ENCODE results near the gene DDX41.

DNA sequence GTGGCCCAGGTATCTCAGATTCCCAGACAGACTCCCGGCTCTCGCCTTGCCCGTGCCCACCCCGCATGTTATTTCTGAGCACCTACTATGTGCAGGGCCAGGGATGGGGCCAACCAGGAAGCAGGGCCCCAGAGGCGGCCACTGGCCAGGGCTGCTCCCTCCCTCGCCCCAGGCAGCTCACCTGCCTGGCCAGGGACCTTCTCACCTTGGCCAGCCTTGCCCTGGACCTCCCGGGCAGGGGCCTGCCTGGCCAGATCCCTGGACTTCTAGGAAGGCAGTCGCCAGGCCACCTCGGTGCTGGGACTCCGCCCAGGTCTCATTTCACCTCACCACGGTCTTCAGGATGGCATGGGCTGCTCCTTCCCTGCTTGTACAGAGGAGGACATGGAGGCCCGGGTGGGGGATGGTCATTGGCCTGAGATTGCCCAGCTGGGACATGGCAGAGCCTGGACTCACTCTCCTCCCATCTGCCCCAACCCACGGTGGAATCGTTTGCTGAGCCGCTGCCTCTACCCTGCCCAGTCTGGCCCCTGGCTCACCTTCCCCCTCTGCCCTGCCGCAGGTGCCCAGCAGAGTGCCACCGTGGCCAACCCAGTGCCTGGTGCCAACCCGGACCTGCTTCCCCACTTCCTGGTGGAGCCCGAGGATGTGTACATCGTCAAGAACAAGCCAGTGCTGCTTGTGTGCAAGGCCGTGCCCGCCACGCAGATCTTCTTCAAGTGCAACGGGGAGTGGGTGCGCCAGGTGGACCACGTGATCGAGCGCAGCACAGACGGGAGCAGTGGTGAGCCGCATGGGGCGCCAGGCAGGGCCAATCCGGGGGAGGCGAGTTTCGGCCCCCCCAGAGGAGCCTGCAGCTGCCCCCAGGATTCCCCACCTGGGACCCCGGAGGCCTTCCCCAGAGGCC is 36.8 kb downstream of the HK3 start:
- RRBS: 15% methylated on average over 4 of the region's 35 CpGs

DNA sequence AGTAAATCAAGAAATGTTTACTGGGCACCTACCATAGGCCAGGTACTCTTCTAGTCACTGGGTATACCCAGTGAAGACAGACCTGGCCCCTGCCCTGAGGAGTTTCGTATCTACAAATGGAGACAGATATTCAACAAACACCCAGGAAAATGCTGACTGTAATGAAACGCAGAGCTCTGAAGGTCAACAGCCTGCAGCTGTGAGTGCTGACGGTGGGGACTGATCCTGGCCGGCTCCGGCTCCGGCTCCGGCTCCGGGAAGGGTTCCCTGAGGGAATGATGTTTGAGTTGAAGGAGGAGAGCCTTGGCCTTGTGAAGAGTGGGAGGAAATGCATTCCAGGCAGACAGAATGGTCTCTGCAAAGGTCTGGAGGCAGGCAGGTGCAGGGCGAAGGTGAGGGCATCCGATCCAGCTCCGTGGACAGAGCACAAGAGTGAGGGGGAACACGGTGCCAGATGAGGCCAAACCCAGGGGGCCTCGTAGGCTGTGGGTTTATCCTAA is 23.1 kb downstream of the FGFR4 start:
- RRBS: no CpG with 5 or more reads among the region's 13 CpGs

DNA sequence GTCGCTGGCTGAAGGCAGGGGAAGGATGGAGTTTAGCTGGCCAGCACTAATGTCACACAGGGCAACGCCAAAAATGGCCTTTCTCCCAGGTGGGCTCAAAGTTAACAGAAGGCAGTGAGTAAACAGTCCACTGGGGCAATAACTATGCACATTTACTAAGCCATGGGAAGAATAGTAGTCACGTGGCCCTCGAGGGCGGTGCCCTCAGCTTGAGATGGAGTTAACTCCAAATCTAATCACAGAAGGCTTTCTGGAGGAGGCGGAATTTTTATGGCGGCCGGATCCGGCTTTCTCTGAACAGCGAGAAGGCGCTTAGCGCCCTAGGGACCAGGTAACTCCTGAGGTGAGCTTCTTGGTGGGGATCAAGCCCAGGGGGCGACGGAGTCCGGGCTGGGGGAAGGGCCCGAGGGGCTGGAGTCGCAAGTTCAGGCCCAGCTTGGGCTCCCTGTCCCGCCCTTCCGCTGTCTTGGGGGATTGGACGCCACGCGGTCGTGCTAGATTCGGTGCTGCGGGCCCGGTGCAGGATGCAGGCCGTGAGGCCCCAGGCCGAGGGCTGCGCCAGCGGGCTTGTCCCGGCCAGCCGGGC is 1.9 kb upstream of the NSD1 start:
- RRBS: 93% methylated on average over 13 of the region's 32 CpGs

DNA sequence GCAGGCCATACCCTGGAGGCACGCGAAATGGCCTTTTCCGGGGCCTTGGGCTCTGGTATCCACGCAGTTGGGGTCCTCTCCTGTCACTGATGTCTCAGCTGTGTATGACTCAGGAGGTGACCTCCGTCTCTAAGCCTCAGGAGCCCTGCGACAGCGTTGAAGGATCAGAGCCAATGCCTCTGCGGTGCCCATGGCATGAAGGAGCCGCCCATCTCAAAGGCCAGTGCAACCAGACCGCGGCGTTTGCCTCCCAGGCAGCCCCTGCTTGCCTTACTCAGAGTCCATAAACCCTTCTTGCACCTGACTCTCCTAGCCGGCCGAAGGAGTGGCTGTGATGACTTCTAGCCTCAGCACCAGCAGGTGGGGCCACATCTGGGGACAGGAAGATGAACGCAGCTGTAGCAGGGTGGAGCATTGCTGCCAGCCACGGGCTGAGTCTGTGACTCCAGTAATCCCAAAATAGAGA is 1.1 kb upstream of the MXD3 start:
- RRBS: no CpG with 5 or more reads among the region's 16 CpGs

DNA sequence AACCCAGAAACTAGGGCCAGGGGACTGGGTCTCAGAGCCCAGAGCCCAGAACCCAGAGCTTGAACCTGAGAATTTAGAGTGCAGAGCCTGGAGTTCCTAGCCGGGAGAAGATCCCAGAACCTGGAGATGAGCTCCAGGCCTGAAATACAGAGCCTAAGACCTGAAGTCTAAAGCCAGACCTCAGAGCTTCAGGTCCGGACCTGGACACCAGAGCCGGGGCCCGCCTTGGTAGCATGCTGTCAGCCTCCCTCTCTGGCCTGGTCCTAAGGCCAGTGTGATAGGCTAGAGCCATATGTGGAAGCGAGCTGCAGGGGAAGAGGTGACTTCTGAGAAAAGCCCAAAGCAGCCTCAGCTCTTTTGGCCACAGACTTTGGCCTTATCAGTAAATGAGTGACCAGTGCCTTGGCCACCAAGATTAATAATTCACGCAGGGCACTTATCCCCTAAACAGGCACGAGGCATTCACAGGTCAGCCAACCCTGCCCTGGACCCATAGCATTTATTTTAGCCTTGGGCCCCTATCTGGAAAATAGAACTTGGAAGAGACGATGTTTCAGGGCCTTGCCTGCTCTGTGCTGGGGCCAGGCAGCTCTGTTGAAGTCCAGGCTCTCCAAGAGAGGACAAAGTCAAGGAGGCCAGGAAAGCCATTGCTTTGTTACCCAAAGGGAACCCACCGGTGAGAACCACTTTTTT is 5.4 kb upstream of the SLC34A1 start:
- RRBS: 80% methylated on average over 3 of the region's 9 CpGs

DNA sequence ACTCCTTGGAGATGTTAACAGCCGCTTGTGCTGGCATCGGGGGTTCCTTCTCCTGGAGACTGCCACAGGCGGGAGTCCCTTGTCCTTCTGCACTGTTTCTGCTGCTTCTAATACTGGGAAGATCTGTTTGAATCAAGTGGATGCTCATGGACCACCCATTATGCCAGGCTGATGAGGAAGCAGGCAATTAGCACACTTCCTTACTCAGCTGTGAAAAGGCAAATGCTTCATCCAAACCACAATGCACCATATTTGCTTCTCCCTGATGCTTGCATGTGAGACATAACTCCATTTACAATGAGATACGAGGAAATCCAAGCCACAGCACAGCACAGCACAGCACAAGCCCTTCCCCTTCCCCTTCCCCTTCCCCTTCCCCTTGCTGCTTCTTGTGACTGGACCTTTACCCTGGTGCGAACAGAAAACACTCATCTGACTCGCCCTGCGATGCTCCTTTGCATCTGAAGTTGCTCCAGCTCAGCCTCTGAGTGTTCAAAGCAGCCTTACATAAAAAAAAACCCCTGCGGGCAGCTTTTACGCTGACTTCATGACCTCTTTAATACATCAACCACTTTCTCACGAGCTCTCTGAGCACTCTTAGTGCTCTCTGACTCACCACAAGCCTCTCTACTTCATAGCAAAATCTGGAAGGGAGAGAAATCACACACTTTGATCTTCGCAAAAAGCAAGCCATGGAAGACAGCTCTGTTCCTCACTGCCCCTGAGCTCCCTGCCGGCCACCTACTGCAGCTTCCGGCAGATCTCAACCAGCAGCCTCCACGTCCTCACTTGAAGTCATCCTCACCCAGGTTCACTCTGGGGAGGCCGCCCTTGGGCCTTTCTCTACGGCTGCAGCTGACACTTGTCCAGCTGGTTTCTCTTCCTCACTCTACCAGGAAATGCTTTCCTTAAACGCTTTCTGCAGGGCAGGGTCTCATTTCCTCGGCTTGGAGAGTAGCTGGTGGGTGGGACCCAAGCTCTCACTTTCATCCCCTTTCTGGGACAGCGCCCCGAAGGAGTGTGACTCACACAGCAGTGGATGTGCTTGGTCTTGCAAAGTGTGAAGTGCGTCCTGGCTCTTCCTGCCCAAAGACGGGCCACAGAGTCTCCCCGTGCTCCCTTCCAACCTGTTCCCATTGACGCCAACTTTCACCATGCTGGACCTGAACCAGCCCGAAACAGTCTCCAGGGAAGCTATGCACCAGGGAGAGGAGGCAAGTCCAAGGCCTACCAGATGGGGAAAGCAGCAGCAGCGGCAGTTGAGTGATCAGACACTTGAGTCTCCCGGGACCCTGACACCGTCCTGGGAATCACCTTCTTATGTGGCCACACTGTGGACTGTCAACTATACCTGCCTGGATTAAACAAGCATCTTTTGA is 5.3 kb downstream of the SLC34A1 start:
- RRBS: no CpG with 5 or more reads among the region's 28 CpGs

DNA sequence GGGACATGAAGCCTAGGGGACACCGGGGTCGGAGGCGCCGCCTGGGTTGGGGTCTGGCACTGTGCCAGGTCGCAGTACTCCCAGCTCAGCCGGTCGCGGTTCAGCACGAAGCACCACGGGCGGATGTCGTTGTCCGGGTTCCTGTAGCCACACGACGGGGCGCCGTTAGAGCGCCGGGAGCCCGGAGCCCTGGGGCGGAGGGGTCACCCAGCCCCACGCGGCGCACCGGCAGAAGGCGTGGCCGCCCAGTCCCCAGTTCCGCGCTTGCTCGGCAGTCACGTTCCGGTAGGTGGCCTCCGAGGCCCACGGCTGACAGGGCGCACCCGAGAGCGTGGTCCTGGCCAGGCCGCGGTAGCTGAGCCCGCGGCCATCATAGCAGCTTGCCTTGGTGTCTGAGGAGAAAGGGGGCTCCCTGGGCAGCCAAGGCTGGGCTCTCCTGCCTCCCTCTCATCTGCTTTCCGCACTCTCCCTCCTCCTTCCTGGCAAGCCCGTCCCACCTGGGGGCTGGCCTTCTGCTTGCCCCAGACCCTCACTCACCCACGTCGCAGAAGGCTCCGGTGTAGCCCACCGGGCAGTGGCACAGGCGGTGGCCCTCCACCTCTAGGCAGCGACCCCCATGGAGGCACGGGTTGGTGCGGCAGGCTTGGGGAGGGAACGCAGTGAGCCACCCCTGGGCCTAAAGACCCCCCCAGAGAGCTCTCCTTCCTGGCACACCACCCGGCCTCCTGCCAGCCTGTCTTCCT is 4.0 kb upstream of the PFN3 start:
- RRBS: 3% methylated on average over 30 of the region's 53 CpGs

GRCh38 chr5:177454360-177454605 is 7.7 kb downstream of the PRR7 start:
- RRBS: 1% methylated on average over 8 of the region's 22 CpGs

- RRBS: 3% methylated on average over 12 of the region's 14 CpGs
Measured at GRCh38 chr5:177455963-177456127, 9.2 kb downstream of the PRR7 start.

- RRBS: no CpG with 5 or more reads among the region's 8 CpGs
Measured at GRCh38 chr5:177456796-177457046, 10.1 kb downstream of the PRR7 start.

GRCh38 chr5:177466781-177467989 is 6.2 kb downstream of the DBN1 start:
- RRBS: 59% methylated on average over 6 of the region's 74 CpGs

DNA sequence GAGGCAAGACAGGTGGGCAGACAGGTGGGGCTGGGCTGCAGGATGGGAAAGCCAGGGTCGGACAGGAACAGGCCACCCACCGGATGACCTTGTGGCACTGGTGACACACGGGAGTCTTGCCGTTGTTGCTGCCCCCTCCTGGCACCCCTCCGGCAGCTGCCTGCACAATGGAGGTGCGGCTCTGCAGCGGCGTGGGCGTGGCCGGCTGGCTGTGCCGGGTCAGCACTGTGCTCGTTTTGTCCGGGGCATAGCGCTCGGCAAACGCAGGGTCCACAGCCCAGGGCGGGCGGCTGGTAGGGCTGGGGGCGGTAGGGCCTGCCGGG is 8.1 kb downstream of the PDLIM7 start:
- RRBS: 88% methylated on average over 16 of the region's 20 CpGs

DNA sequence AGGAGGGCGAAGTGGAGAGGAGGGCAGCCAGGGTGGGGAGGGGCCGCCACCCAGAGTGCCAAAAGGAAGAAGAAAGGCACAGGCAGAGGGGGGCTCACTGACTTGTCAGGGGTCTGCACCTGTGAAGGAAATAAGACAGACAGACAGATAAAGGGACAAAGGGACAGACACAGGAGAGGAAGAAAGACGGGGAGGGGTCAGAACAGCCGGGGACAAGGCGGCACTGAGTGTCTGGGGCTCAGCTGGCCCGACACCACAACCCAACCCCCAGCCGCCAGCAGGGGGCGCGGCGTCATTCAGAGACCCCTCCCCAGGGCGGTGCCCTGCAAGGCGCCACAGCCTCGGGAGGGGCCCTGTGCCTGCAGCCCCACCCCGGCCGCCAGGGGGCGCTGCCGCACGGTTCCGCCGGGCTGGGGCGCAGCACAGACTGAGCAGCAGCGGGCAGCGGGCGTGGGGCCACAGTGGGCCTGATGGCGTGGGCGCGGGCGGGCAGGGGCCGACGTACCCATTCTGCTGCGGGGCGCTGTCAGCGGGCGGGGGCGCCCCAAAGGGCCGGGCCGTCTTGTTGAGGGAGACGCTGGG is 6.0 kb downstream of the PDLIM7 start:
- RRBS: 92% methylated on average over 3 of the region's 38 CpGs

DNA sequence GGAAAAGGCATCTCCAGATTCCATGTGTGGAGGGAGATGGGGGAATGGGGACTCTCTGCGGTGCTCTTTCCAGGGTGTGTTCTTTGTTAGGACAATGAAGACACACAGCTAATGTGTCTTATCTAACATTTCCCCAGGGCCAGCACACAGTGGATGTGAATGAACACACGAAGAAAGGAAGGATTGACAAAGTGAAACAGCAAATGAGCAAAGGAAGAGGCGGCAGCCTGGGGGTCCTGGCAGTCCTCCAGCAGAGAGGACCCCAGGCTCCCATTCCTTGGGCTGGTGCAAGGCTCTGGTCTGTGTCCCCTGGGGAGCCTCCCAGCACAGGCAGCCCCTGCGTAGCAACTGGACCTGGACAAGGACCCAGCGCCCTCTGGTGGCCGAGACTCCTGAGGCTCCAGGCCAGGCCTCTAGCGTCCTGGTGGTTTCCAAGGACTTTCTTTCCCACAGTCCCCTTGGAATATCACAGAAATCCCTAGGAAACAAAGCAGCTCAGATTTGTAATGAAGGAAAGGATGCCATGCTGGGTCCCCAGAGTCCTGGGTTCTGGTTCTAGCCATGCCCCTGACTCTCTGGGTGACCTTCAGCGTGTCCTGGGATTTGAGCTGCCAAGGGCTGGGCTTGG is 3.5 kb upstream of the PDLIM7 start:
- RRBS: no CpG with 5 or more reads among the region's 8 CpGs

DNA sequence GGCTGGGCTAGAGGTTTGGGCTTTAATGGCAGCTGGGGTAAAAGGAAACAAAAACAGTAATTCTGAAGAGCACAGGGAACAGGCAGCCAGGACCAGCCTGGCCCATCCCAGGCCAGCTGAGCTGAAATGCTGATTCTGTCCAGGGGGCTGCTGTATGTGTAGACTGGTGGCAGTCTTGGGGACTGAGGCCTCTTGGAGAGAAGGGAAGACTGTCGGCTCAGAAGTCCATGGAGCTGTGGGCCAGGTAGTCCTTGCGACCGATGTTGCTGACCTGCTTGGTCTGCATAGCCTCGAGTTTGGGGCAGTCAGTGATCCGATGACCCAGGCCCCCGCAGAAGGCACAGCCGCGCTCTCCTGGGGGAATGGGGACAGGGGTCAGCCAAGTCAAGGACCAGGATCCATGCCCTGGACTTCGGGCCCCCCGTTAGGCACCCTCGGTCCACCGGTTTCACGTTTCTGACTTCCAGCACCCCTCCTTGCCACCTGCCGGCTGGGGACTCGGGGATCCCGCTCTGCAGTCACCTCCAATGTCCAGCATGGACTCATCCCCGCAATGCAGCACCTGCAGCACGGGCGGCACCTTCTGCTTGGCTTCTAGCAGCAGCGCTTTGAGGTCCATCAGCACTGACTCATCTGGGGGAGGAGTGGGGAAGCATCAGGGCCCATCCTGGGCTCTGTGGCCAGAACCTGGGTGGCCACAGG is 2.1 kb upstream of the DOK3 start:
- RRBS: no CpG with 5 or more reads among the region's 20 CpGs

DNA sequence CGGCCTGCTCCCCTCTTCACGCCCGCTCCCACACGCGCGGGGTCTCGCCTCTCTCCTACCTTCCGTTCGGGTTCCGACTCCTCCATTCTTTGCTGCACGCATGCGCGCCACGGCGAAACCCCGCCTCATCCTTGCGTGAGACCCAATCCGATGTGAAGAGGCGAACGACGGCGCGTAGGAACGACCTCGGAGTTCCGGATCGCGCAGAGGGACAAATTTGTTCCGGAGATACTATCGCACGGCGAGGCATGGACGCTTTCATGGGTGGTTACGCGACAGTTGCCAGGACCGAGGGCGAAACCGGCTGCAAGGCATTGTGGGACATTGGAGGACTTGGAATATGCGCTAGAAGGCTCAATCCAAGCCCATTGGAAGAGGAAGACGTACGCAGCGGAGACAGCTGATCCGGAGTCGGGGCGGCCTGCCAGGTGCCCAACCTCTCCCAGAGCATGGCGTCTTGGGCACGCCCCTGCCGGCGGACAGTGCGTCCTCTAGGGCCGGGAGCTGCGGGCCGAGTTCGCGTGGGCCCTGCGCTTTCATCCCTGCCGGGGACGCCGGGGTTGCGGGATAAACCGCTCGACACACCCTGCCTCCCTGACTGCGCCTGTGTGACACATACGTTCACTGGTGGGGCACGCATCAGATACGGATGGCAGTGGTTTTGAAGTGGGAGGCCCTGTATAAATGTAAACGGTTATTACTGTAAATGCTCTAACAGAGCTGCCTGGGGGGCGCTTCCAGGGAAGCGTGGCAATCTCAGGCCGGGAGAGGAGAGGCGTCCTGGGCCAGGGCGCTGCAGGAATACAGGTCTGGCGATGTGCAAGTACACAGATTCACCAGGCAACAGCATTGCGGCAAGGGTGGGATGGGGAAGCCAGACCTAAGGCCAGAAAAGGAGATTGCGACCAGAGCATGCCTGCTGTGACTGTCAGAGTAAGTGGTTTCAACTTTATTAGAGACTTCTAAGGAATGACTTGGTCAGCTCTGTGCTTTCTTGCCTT is at the start of gene DDX41:
Gene DDX41 (minus strand): TSS at position 102 of the 1,001 bp plus-strand sequence.
- RRBS: 2% methylated on average over 26 of the region's 75 CpGs

DNA sequence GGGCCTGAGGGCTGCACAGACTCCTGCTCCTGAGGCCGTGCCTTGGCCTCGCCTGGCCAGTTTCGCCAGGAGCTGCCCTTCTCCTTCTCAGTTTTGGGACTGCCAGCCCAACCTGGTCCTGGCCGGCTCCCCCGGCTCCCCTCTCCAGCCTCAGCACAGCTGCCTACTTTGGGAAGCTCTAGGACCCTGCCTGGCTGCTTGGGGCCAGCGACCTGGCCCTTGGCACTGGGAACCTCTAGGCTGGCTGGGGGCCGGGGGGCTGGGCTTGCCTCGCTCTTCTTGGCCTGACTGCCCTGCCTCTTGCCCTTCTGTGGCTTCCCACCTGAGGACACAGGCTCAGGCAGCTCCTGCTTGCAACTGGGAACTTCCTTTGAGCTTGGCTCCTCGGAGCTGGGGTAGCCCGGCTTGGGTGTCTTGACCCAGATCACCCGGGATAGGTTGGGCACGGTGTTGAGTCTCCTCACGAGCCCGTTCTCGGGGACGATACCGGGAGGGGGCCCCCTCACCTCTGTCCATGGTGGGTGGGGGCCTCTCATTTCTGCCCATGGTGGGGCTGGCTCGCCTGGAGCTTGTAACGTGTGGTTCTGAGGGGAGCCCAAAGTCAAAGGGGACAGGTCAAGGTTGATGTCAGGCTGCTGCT is 7.6 kb upstream of the DDX41 start:
- RRBS: 96% methylated on average over 7 of the region's 19 CpGs

GRCh38 chr5:177536195-177536885 is 18.0 kb downstream of the FAM193B start:
- RRBS: 82% methylated on average over 4 of the region's 11 CpGs

- RRBS: no CpG with 5 or more reads among the region's 7 CpGs
Measured at GRCh38 chr5:177602107-177602774, 2.3 kb downstream of the B4GALT7 start.

DNA sequence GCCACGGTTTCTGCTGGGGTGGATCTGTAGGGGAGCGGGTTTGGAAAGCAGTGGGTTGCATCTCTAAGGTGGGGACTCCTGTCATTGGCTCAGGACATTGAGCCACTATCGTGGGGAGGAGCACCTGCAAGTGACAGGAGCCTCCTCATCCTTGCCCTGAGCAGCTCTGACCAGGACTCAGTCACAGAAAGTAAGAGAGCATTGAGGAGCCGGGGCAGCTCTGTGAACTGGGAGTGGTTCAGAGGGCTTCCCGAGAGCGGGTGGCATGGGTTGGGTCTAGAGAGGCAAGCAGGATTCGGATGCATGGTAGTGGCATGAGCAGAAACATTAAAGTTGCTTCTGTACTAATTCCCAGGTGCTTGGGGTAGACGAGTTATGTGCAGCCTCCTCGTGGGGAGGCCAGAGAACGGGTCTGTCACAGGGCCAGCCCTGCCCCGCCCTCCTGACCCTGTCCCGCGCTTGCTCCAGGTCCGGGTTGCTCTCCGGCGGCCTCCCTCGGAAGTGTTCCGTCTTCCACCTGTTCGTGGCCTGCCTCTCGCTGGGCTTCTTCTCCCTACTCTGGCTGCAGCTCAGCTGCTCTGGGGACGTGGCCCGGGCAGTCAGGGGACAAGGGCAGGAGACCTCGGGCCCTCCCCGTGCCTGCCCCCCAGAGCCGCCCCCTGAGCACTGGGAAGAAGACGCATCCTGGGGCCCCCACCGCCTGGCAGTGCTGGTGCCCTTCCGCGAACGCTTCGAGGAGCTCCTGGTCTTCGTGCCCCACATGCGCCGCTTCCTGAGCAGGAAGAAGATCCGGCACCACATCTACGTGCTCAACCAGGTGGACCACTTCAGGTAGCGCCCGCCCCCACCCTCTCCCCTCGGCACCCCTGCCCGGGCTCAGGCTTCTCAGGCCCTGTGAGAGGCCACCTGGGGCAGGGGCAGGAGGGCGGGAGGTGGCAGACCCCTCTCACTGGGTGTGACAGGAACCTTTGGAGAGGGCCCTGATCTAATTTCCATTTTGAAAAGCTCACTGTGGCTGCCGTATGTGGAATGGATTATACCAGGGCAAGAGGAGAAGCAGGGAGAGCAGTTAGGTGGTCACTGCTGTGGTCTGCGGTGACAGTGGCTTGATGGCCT is 4.1 kb downstream of the B4GALT7 start:
- RRBS: 86% methylated on average over 7 of the region's 43 CpGs